AG09309 (cell line): Measurements from ENCODE around the genes C1QTNF2 and SLU7.

DNA sequence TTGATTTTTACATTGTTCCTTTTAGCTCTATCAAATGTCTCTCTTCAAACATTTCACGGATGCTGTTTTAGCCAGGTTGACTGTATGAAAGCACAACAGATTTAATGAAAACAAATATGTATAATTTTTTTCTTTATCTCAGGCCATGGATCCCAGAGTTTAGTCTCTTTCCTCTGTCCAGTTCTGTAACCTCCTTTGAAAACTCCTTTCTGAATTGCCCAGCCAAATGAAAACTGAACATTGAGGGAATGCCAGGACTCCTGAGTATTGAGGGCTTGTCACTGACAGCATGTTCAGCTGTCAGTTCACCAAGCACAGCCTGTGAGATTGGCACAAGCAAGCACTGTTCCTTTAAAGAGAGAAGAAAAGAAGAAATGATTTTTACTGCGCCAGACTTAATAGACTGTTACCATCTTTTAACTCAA lies 27.2 kb downstream of the TTC1 start:
- RRBS = no CpG with 5 or more reads among the region's 2 CpGs

- RRBS = no CpG with 5 or more reads among the region's 5 CpGs
These were observed 38.9 kb downstream of the PWWP2A start for GRCh38 chr5:160080313-160080871.

- RRBS = no CpG with 5 or more reads among the region's 5 CpGs
These were observed 50.6 kb upstream of the PWWP2A start for GRCh38 chr5:160169851-160170258.

DNA sequence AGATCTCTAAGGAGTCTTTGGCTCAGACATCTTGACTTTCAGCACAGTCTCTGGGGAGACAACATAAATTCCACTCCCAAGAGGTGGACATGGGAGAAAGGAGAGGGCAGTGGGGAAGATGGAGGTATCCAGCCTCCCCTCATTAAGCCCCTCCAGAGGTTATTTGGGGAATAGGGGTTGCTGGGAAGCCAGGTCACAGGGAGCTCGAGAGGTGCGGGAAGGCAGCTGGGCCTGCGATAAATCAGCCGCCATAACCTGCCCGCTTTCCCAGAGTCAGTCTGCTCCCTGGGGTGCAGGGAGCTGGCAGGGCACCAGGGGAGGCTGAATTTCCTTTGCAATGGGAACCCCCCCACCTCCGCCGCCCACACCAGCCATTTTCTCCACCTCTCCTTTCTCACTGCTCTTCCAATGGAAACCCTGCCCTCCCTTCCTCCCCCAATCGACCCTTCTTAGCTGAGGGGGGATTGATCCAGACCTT lies 54.0 kb upstream of the FABP6 start:
- RRBS = no CpG with 5 or more reads among the region's 8 CpGs

- RRBS = no CpG with 5 or more reads among the region's 9 CpGs
These were observed 53.6 kb upstream of the FABP6 start for GRCh38 chr5:160175762-160176123.

- RRBS = no CpG with 5 or more reads among the region's 9 CpGs
These were observed 32.7 kb downstream of the FABP6 start for GRCh38 chr5:160261929-160262531.

DNA sequence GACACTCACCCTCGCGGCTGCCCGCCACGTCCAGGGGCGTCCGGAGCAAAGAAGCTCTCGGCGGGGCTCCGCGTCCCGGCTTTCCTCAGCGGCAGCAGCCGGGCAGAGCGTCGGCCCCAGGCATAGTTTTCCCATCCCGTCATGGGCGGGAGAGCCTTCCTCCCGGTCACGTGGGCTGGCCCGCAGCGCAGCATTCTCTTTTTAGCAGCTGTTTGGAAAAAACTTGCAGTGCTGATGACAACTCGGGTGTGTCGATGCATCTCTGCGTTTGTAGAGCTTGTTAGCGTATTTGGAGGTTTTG lies at the start of gene C1QTNF2:
C1QTNF2 (minus strand) TSS at position 124 of the 301 bp plus-strand sequence.
- RRBS = 3% methylated on average over 10 of the region's 25 CpGs

DNA sequence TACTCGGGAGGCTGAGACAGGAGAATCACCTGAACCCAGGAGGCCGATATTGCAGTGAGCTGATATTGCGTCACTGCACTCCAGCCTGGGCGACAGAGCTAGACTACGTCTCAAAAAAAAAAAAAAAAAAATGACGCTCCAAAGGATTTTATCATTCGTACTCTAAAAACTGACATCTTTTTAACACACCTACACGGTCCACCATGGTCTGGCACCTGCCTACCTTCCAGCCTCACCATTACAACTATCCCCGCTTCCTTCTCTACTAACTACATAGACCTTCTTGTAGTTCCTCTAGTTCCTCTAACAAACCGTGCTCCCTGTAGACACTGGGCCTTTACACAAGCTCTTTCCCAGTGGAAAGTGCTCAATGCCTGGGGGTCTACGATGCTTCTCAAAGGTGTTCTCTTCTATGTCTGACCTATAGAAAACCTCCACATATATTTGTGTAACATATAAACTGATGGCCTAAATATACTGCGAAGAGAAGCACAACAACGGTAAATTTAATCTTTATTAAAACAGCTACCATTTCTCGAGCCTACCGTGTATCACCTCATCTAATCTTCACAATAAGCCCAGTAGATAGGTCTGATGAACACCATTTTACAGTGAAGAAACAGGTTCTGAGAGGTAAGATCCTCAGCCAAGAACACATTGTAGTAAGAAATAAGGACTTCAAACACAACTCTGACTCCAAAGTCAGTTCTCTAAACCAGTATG lies 1.0 kb downstream of the SLU7 start:
- RRBS = no CpG with 5 or more reads among the region's 15 CpGs

DNA sequence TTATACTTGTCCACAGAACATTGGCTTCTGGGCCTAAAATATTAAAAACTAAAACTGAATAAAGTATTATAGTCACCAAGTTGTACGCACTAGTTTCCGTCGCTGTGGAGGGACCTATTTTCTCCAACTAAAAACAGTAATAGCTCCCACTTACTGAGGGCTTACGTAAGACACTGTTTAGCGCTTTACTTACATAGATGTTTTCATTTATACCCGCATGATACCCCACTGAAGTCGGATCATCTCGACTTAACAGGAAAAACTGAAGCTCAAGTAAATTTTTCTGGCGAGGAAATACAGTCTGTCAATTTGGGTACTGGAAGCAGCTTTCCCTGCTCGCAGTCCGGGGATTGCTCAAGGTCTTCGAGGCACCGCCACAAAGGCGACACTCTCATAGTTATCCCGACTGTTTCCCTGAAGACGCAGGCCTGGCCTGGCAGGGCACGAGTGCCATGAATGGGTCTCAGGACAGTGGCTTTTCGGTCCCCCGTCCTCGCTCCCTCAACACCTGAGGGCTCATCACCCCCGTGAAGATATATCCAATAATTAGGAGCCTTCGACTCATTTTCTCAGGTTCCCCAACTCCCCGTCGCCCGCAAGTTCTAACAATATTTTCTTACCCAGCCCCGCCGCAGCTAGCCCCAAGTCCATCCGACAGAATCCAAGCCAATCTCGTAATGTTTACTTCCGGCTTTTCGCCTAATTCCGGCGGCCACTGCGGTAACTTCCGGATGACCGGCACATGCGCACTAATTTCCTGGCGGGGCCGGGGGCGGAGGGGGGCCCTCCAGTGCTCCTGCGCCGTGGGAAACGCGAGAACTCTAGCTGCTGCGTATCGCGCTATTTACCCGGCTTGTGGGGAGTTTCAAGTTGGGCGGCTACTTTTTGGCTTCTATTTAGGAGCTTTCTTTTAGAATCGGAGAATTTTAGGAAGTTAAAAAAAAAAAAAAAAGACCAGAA lies at the start of gene SLU7:
SLU7 (minus strand) TSS at position 679 of the 960 bp plus-strand sequence.
- RRBS = 2% methylated on average over 7 of the region's 50 CpGs

- RRBS = no CpG with 5 or more reads among the region's 11 CpGs
These were observed 12.3 kb downstream of the PTTG1 start for GRCh38 chr5:160433823-160434579.

- RRBS = no CpG with 5 or more reads among the region's 14 CpGs
These were observed 17.5 kb downstream of the PTTG1 start for GRCh38 chr5:160439090-160439714.

DNA sequence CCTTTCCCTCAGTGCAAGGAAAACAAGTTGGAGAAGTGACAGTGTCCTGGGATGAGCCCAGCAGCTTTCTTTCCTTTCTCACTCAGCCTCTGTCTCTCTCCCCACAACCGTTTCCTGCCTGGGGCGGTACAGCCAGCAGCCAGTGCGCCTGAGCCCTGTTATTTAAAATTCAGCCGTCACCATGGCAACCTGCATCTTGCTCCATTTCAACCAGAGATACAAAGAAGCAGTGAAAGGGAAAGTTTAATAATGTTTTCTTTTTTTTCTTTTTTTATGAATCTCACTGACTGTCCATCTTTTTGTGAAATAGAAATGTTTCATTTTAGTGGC lies 85.0 kb downstream of the PTTG1 start:
- RRBS = no CpG with 5 or more reads among the region's 4 CpGs

- RRBS = no CpG with 5 or more reads among the region's 9 CpGs
These were observed 407 bp upstream of the GABRG2 start for GRCh38 chr5:162067080-162067651.

GRCh38 chr5:162268756-162269260 lies 201.2 kb downstream of the GABRG2 start:
- RRBS = no CpG with 5 or more reads among the region's 8 CpGs

- RRBS = no CpG with 5 or more reads among the region's 9 CpGs
These were observed 3.0 kb upstream of the MAT2B start for GRCh38 chr5:163502470-163502867.

- RRBS = no CpG with 5 or more reads among the region's 16 CpGs
These were observed 791.2 kb downstream of the MAT2B start for GRCh38 chr5:164296542-164297121.

DNA sequence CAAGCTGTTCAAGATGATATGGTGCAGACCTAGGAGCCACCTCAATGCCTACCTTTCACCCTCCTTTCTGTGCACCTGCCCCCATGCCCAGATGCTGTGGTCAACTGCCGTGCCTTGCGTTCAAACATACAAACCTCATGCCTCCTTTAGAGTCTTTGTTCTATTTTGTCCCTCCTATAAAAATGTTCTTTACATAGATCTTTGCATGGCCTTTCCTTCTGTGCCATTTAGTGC lies 108.2 kb downstream of the TENM2 start:
- RRBS = no CpG with 5 or more reads among the region's 2 CpGs

DNA sequence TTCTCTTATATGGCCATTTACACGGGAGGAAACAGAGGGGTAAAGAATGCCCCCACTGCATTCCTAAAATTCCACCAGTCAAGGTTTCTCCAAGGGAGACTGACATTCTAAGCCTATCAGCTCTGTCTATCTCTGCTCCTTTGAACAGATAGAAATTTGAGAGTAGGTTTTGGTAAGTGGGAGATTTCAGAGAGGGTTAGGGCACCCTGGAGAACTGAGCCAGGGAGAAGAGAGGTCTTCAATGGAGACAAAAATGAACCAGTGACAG lies 488.3 kb upstream of the WWC1 start:
- RRBS = no CpG with 5 or more reads among the region's 1 CpG

GRCh38 chr5:168330313-168331002 lies 39.0 kb downstream of the WWC1 start:
- RRBS = no CpG with 5 or more reads among the region's 4 CpGs

- RRBS = no CpG with 5 or more reads among the region's 7 CpGs
These were observed 84.3 kb upstream of the RARS1 start for GRCh38 chr5:168401736-168402582.